Kidney (tissue), 2 donors: ENCODE data around the gene FIBIN.

- PRO-cap = no peak
- RRBS = no CpG with 5 or more reads among the region's 13 CpGs
These were observed 9.7 kb upstream of the SPTY2D1 start for GRCh38 chr11:18643755-18644245.

DNA sequence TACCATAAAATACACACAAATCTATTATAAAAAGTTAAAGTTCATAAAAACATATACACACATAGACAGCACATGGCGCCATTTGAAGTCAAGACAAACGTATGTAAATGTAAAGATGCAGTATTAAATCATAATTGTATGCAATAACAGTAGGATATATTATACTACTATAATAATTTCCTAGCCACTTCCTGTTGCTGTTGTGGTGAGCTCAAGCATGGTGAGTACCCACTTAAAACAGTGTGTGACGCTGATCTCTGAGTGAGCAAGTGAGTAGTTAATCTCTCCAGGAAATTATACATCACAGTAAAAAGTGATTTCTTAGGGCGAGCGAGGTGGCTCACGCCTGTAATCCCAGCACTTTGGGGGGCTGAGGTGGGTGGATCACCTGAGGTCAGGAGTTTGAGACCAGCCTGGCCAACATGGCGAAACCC is 26.4 kb upstream of the TMEM86A start:
- PRO-cap = no peak
- RRBS = no CpG with 5 or more reads among the region's 7 CpGs

GRCh38 chr11:19225184-19225706 is 15.5 kb downstream of the E2F8 start:
- PRO-cap = no peak
- RRBS = no CpG with 5 or more reads among the region's 9 CpGs

DNA sequence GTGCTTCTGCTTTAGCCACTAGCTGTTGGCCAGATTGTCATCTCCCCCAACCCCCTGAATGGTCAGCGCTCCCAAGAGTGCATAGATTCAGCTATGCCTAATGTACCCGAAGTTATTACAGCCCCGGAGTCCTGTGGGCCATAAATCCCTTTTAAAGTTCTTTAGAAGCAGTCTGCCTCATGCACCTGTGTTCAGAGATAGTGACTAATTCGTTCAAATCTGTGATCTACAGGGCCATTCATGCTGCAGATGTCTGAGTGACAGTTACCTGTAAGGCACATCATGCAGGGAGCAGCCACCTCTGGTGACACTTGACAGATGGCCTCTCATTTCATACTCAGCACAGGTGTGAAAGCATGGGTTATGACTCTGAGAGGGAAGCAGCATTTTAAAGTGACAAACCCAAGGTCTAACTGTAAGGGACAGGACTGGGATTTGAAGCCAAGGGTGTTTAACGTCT is 2.4 kb upstream of the E2F8 start:
- PRO-cap = no peak
- RRBS = no CpG with 5 or more reads among the region's 5 CpGs

- PRO-cap = unidirectional peak, plus-strand start at chr11:19345227
- RRBS = 5% methylated on average over 30 of the region's 40 CpGs
These were observed 104.2 kb upstream of the E2F8 start for GRCh38 chr11:19344781-19345498.

DNA sequence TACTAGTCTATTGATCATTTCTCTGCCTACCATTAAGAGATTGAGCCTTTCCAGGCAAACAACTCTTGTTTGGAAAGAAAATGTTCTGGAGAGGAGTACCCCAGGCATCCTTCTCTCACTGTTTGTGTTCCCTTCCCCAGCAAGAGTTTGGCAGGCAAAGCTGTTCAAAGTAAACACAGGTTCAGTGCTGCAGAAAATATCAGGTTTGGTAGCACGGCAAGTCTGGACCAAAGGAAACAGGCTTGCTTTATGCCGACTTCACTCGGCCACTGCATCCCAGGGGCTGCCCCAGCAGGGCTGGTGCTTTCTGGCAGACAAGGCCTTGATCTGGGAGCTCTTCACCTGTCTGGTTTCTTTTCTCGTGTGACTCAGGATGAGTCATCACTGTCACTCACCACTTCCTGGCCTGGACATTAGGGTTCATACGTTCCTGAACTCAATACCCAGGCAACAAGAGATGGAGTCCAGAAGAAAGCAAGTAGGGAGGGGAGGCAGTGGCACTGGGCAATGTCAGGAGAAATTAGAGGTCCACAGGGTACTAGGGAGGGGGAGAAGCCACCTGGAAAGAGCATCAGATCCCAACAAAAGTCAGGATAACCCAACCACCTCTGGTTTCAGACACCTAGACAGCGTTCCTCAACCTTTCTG is 52.5 kb upstream of the NAV2 start:
- PRO-cap = no peak
- RRBS = no CpG with 5 or more reads among the region's 6 CpGs

GRCh38 chr11:19673700-19674801 is 38.6 kb upstream of the NAV2 start:
- PRO-cap = bidirectional peak, plus-strand start at chr11:19674082, minus-strand start at chr11:19673917; unidirectional peak, minus-strand start at chr11:19674514
- RRBS = no CpG with 5 or more reads among the region's 15 CpGs

DNA sequence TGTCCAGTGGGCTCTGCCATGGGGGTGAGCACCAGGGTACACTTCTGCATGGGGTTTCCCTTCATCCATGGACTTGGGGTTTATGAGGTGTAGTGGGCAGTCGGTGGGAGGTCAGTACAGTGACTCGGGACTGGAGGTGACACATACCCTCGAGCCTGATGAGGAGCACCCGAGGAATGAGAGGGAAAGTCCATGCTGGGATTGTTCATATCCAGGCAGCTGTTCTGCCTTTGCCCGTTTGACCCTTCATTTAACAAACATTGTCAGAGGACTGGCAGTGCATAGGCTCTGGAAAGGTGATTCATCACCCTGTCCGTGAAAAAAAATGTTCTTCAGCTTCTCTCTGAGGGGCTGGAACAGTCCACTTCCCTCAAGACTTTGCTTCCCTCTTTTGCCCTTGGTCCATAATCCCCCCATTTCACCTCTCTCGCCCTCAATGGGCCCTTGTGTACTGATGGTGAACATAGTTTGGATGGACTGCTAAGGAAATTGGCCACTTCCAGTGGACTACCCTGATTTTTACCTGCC is 2.8 kb downstream of the NAV2 start:
- PRO-cap = no peak
- RRBS = no CpG with 5 or more reads among the region's 7 CpGs

DNA sequence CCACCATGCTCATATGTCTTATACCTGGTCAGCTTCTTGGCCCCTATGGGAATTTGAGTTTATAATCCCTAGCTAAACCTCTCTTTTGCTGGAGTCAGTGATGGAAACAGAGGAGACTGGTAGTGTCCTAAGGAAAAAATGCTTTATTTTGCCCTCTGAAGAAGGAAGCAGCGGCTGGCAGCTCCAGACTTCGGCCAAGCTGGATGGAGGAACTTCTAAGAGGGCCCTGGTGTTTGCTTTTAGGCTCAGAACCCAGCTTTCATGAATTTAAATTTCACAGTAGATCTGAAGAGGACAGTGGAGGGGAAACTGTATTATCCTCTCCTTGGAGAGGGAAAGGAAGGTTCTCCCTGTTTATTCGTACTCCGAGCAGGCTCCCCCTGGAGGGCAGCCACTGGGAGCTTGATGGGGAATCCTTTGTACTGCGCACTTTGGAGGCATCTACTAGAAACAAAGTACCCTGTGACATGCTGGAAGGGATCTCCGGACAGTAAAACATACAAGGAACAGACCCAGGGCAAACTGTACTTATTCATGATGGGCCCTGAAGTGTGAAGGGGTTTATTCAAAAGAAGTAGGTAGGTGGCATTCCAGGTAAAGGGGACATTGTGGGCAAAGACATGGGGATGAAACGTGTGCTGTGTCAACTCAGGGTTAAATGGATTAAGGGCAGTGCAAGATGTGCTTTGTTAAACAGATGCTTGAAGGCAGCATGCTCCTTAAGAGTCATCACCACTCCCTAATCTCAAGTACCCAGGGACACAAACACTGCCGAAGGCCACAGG is 27.2 kb downstream of the NAV2 start:
- PRO-cap = no peak
- RRBS = no CpG with 5 or more reads among the region's 8 CpGs

DNA sequence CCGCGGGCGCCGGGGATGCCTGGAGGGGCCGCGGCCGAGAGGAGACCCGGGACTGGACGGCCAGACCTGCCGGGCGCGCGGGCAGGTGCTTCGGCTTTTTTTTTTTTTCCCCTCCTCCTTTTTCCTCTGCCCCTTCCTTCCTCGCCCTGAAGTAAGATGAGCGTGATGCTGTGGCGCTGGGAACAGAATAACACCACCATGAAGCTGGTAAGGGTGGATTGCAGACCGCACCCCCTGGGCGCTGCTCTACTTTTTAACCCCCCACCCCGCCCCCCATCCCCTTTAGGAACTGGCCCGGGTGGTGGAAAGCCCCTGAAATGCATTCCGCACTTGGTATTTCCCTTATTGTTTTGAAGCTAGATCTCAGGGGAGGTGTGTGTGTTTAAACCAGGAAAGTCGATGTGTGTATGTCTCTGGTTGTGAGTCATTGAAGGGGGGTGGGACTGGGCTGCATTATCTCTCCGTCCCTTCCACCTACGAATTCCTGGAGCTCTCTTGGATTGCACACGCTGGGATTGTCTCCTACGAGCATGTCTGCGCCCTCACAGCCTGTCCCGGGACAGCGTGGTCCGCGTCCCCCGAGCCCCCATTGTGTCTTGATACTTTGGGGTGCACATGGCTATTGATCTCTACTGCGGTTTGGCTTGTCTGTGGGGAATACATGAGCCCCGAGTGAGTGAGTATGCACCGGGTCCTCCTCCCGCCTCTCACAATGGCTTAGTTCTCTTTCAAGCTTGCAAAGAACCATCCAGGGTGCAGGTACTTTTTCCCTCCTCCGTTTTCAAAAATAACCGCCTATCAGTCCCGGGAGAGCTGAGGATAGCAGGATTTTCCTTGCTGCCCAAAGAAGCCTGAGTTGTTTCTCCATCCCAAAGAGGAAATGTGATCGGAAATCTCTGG is 64.9 kb downstream of the NAV2 start:
- PRO-cap = no peak
- RRBS = 12% methylated on average over 16 of the region's 41 CpGs

DNA sequence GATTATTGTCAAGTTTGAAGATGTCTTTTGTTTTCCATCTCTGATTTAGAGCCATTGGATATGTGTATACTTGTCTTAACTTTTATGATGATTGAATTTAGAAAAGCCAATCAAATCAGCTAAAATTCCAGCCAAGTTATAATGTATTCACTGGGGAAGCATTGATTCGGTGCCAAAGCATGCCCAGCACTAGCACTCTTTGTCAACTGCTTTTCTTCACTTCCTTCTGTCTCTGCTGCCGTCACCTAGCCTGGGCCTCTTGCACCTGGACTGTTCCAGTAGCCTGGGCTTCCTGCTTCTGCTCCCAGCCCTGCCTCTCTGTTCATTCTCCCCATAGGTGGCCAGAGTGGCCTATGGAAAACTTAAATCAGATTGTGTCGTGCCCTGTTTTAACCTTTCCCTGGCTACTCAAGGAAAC is 80.7 kb downstream of the NAV2 start:
- PRO-cap = no peak
- RRBS = no CpG with 5 or more reads among the region's 3 CpGs

- PRO-cap = no peak
- RRBS = no CpG with 5 or more reads among the region's 7 CpGs
These were observed 206.6 kb downstream of the NAV2 start for GRCh38 chr11:19919172-19919659.

DNA sequence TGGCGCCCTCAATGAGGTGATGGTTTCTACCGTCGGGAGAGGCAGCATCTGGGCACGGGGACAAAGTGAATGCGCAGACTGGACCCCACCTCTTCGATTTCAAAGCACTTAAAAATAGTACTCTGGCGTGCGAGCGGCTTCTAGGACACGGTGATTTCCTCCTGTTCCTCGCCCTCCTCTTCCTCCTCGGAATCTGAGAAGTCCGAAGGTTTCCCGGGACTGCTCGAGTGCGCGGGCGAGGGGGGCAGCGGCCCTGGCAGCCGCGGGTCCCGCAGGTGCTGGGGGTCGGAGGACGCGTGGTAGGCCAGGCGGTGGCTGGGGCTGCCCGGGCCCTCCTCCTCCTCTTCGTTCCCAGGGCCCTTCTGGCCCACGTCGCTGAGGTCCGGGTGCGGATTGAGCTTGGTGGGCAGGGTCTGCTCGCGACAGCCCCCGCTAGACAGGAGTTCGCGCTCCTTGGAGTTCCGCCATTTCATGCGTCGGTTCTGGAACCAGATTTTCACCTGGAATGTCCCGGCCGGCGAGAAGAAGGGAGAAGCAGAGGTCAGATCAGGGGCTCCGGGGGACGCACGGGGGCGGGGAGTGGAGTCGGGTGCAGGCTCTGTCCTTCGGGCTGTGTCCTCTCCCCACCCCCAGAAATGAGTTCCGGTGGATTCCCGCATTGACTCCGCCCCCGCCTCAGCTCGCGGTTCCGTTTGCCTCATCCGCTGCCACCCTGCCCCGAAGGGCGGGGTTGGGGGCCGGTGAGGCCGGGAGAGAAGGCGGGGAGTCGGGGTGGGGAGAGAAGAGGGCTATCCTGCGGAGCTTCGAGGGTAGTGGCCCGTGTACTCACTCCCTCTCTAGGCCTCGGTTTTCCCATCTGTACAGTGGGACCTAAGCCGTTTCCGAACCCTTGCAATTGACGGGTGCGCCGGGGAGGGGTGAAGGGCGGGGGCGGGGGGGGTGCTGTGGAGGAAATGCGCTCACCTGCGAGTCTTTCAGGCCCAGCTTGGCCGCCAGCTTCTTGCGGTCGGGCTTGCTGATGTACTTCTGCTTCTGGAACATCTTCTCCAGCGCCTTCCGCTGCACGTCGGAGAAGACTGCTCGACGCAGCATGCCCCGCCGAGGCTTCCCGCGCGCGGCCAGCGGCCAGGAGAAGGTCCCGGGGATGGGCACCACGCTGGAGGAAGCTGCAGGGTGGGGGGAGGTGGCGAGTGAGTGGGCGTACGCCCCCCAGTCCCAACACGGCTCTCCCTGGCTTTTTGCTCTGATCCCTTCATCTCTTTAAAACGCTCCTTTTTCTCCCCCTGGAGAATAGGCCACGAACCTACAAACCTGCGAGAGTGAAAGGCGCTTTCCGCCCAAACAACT is 3.7 kb downstream of the DBX1 start:
- PRO-cap = no peak
- RRBS = 5% methylated on average over 29 of the region's 103 CpGs

GRCh38 chr11:22544572-22545120 is 81.0 kb downstream of the FANCF start:
- PRO-cap = no peak
- RRBS = no CpG with 5 or more reads among the region's 1 CpG

DNA sequence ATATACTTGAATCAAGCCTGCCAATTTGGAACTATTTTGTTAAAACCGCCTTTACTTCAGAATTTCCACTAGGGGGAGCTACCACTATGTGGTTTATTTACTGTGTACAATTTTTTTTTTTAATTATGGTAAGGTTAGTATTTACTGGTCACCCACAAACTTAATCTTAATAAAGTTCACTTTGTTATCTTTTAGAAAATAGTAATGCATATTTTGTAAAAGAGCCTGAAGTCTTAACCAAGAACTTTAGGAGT is 47.0 kb upstream of the ANO3 start:
- PRO-cap = no peak
- RRBS = no CpG with 5 or more reads among the region's 1 CpG

DNA sequence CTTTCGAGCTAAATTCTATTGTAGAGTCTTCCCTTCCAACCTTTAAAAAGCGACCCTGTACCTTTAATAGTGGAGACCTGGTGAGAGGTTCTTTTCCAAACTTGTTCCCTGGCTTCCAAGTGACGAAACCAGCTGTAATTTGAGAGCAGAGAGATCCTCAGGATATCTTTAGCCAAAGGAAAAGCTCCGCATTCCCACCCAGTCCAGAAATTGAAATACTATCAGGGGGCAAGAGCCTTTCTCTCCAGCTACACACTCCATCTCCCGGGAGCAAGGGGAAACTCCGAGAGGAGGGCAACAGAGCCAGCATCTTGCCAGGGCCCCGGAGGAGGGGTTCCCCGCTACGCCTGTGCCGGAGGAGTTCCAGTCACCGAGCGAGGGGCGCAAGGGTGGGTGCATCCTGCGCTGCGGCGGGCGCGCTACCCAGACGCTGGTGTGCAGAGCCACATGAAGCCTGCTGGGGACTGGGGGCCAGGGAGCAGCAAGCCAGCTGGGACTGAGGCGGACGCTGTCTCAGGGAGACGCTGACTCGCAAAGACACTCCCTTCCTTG is at the start of gene FIBIN:
FIBIN (plus strand) TSS at position 191 of the 552 bp plus-strand sequence.
- PRO-cap = bidirectional peak, plus-strand start at position 219 of the sequence, minus-strand start at position 64 of the sequence; unidirectional peak, plus-strand start at position 426 of the sequence
- RRBS = 5% methylated on average over 3 of the region's 23 CpGs

DNA sequence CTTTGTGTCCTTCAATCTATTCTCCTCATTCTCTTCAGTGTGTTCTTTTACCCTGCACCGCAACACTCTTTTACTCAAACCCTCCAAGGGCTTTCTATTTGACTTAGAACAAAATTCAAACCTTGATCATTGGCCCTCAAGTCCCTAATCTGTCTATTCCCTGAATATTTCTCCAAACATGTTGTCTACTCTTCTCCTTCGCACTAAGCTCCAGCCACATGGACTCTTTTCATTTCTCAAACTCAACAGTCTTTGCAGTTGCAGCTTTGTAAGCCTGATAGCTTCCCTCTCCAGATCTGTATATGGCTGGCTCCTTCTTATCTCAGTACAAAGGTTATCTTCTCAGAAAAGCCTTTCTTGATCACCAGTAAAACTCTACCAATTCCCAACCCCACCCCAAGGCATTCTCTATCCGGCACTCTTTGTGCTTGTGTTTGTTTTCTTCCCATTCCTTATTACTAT is 147.3 kb downstream of the BBOX1 start:
- PRO-cap = no peak
- RRBS = no CpG with 5 or more reads among the region's 3 CpGs

DNA sequence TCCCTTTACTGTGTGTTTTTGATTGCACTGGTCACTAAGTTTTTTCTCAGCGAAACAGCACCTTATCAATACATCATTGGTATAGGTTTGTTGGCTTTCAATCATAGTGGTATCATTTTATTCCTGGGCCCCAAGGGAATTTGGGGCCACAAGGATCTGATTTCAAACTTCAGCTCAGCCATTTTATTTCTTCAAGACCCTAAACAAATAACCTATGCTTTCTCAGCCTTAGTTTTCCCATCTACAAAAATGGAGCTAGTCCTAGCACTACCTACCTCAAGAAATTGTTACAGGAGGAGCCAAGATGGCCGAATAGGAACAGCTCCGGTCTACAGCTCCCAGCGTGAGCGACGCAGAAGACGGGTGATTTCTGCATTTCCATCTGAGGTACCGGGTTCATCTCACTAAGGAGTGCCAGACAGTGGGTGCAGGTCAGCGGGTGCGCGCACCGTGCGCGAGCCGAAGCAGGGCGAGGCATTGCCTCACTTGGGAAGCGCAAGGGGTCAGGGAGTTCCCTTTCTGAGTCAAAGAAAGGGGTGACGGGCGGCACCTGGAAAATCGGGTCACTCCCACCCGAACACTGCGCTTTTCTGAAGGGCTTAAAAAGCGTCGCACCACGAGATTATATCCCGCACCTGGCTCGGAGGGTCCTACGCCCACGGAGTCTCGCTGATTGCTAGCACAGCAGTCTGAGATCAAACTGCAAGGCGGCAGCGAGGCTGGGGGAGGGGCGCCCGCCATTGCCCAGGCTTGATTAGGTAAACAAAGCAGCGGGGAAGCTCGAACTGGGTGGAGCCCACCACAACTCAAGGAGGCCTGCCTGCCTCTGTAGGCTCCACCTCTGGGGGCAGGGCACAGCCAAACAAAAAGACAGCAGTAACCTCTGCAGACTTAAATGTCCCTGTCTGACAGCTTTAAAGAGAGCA is 143.3 kb downstream of the CCDC34 start:
- PRO-cap = no peak
- RRBS = no CpG with 5 or more reads among the region's 36 CpGs

- PRO-cap = no peak
- RRBS = no CpG with 5 or more reads among the region's 1 CpG
These were observed 8.2 kb downstream of the LGR4 start for GRCh38 chr11:27464502-27464748.

DNA sequence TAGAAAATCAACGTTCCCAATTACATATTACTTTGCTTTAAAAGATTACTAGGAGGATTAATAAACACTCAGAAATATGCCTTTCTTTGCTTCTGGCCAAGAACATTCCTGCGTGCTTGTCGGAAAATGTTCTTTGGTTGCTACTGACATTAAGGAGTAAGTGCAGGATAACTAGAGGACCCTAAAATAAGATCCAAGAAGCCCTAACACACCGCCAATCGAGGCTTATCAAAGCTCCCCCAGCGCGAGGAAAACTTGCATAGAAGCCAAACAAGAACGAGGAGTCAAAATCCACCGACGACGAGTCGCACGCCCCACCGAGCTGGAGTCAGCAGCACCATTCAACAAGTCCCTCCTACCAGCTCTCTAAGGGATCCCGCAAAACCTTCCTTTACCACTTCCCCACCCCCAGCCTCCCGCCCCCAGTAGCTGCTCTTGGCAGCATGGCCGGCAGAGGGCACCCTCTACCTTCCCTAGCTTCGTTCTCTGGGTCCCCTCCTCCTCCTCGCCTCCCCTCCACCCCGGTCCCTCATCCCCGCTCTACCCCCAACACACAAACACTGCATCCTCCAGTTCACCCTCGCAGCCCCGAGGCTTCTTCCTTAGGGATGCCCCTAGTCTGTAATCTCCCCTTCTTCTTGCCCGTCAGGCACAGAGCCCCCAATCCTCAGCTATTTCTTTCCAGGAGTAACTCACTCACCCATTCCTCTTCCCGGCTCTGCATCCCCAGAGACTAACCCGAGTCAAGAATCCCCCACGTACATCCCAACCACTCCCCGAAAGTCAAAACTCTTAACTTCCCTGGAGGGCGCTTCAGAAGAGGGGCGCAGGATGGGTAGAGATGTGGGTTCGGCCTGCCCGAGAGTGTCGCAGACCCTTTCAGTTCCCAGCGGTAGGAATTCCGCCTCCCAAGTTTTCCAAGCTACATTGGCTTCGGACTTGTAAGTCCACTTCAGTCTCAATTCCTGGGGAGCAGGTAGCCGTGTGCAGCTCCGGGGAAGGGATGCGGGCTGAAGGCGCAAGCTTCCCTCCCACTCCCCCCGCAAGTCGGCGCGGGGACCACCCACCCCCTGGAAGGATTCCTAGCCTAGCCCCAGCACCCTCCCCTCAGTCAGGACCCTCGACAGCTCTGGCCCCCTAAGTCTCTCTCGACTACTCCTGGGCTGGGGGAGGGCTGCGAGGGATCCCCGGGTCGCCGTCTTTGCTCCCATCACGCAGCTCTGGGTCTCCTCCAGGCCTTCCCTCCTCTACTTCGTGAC is 1.1 kb downstream of the BDNF start:
- PRO-cap = no peak
- RRBS = 3% methylated on average over 9 of the region's 52 CpGs